ENCODE data around the genes EBP, WDR13 and SUV39H1.

DNA sequence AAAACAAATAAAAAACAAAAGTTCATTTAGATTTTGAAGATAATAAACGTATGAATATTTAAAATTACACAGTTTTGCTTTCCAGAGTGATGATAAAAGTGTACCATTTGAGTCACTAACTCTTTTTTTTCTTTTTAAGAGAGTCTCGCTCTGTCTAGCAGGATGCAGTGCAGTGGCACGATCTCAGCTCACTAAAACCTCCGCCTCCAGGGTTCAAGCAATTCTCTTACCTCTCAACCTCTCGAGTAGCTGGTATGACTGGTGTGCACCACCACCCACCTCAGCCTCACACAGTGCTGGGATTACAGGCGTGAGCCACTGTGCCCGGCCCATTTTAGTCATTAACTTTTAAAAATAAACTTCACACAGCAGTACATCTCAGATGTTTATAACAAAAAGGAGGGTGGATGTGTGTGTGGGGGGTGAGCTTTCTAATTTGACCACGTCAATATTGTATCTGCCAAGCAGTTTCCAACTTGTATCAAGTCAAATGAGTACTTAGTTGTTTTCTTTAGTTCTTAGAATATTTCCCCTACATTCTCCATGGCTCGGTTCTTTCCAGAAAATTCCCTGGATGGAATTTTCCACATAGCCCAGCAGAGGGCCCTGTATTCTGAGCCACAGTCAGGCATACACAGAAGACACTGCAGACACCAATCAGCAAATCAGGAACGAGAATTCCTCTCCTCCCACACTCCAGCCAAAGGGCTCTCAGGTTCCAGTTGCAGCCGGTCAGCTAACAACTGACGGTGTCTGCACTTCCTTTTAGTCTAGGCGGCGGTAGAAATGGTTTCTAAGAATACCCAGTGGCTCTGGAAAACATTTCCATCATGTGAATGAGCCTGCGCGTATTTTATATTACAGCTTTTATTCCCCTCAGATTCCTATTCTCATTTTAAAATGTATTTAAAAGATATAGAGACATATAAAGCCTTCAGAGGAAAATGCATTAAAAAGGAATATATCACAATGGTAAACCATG lies 20.1 kb upstream of the ARAF start:
- RRBS = no CpG with 5 or more reads among the region's 16 CpGs

- RRBS = no CpG with 5 or more reads among the region's 16 CpGs
Measured at GRCh38 chrX:47569108-47569872, 8.3 kb downstream of the ARAF start.

- RRBS = 1% methylated on average over 10 of the region's 43 CpGs
Measured at GRCh38 chrX:47623318-47624159, 3.9 kb upstream of the SYN1 start.

- RRBS = no CpG with 5 or more reads among the region's 8 CpGs
Measured at GRCh38 chrX:48052898-48053529, 18.4 kb downstream of the ZNF630 start.

- RRBS = no CpG with 5 or more reads among the region's 11 CpGs
Measured at GRCh38 chrX:48356798-48357230, 311 bp upstream of the SSX3 start.

- RRBS = no CpG with 5 or more reads among the region's 3 CpGs
Measured at GRCh38 chrX:48477078-48477497, 1.1 kb downstream of the FTSJ1 start.

DNA sequence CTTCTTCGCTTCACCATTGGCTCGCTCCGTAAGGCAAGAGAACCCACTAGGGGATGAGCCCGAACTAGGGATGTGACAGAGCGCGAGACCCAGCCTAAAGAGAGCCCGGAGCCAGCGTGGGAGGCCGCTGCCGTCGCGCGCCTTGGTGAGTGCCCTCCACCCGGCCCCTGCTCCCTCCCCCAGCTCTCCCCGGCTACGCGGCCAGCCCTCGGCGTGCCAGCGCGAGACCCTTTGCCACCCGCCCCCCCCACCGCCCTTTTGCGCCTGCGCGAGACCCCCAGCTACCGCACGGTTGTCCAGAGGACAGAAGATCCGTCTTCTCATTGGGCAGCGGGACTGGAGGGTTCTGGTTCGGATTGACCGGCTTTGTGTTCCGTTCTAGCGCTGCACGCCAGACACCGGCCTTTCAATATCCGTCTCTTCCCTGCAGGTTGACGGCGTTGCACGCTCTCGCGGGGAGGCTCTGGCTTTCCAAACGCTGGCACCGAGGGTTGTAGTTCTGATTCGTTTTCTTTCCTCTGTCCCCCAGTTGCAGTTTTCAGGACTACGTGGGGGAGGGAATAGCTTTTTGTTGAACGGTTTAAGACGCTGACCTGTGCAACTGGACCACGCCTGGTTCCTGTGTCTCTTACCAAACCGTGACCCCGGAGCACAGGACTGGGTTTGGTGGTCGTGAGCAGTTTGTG lies at the start of gene EBP:
Gene EBP (plus strand): TSS at position 46 of the 686 bp plus-strand sequence.
- RRBS = under 1% methylated on average over 8 of the region's 52 CpGs

- RRBS = 1% methylated on average over 12 of the region's 66 CpGs
Measured at GRCh38 chrX:48597278-48598425, at the start of gene WDR13. TSS of gene WDR13 (plus strand) at chrX:48597492.

- RRBS = no CpG with 5 or more reads among the region's 2 CpGs
Measured at GRCh38 chrX:48680352-48680861, 3.2 kb upstream of the WAS start.

DNA sequence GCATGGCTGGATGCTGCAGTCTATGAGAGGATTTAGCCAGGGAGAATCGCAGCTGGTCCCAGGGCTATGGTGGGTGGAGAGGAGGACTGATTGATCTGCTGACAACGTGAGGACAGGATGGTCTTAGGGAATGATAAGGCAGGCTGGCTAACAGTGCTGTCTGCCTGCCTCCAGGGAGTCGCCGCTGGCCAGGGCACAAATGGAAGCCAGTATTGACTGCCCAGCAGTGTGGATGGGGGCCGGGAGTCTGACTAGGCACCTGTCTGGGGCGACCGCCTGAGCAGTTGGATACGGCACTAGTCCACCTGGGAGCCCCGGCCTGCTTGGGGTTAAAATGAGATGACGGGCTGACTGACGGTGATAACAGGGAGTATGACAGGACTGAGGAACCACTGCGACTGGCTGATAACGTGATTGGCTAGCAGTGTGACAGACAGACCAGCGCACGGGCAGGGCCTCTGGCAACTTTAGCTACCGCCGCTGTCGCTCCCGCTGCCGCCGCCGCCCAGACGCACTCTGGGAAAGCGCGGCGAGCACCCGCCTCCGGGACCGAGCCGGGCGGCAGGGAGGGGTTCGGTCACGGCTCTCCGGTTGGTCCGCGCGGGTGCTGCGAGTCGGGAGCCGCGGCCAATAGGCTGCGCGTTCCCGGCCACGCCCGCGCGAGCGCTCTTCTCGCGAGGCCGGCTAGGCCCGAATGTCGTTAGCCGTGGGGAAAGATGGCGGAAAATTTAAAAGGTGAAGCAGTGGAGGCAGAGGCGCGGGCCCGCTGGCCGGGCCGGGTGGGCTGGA lies at the start of gene SUV39H1:
Gene SUV39H1 (plus strand): TSS at position 666 of the 789 bp plus-strand sequence.
- RRBS = 1% methylated on average over 31 of the region's 61 CpGs

DNA sequence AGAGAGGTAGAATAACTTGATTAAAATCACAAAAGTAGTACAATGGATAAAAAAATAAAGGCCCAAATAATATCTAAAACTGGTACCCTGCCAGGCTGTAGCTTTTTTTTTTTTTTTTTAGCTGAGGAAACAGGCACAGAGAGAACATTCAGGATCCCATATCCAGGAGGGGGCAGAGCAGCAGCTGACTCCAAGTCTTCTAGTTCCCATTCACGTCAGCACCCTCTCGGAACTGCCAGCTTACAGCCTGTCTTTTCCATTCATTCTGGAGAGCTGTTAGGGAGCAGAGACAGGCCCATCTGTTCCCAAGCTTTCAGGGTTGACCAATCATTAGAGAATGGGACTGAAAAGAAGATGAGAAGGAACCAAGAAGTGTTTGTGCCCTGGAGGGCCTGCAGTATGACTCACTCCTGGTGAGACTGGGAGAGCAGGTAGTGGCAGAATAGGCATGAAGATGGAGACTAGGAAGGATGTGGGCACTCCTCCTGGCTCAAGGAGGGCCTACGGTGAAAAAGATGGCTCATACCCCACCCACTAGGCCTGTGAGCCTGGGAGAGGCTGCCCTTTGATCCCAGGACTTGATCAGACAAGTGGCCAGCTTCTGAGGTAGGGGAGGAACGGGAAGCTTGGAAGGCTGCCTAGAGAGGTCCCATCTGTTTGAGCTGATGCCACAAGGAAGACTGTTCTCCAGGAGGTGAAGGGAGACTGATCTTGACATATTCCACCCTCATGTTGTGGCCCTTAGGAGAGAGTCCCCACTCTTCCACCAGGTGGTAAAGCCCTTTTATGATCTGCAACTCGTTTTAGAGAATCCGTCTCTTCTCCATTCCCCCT lies 7.6 kb downstream of the SUV39H1 start:
- RRBS = no CpG with 5 or more reads among the region's 6 CpGs

DNA sequence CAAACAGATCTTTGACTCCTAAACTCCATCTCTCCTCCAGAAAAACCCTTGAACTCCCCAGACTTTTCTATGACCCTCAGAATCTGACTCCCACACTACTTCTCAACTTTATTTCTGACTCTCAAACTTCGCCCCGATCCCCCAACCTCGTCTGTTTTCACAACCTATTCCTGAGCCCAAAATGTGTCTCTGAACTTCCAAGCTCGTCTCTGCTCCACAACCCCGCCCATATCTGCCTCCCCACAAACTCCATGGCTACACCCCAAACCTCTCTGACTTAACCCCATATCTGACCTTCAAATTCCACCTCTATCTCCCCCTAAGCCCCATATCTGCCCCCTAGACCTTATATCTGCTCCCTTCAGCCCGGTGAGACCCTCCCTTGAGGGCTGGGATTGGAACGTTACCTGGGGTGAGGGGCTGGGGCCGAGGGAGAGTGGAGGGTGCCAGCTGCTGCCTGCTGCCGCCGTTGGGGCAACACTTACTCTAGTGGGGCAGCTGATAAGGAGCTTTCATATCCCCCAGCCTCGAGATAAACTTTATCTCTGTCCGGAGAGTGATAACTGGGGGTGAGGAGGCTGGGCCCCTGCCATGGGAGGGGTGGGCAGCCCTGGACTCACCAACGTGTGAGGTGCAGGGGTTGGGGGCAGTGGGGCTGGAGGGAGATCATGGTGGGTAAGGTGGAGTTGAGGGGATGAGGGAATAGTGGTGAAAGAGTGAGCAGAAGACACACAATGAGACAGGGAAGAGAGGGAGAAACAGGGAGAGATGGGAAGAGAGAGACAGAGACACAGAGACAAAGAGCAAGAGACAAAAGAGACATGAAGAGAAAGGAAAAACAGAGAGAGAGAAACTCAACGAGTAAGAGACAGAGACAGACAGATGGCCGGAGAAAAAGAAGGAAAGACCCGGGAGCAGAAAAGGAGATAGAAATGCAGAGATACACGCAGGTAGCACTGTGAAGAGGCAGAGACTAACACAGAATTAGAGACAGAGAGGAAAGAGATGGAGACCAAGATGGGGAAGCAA lies 1.4 kb downstream of the GATA1 start:
- RRBS = no CpG with 5 or more reads among the region's 17 CpGs

DNA sequence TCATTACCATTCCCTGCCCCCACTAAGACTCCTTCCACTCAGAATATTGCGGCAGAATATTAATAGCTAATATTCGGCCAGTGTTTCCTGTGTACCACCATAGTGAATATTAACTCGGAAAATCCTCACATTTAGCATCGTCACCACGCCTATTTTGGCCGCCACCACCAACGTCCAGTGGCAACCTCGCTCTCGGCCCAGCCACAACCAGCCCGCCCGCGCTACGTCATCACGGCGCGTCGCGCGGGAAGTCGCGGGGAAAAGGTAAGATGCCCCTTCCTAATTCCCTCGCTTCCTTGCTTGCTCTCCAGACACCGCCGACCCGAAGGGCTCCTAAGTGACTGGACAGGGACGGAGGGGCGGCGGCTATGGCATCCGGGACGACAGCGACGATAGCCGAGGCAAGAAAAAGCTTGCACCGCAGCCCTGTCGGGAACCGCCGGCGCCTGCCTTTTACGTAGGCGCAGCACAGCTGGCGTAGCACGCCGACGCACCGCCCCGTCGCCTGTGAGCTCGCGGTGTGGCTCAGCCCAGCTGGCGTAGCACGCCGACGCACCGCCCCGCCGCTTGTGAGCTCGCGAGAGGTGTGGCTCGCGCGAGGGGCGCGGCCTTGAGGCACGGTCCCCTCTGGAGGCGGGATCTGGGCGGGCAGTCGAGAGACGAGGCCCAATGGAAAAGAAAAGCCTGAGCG lies 554 bp upstream of the HDAC6 start:
- RRBS = under 1% methylated on average over 9 of the region's 69 CpGs

DNA sequence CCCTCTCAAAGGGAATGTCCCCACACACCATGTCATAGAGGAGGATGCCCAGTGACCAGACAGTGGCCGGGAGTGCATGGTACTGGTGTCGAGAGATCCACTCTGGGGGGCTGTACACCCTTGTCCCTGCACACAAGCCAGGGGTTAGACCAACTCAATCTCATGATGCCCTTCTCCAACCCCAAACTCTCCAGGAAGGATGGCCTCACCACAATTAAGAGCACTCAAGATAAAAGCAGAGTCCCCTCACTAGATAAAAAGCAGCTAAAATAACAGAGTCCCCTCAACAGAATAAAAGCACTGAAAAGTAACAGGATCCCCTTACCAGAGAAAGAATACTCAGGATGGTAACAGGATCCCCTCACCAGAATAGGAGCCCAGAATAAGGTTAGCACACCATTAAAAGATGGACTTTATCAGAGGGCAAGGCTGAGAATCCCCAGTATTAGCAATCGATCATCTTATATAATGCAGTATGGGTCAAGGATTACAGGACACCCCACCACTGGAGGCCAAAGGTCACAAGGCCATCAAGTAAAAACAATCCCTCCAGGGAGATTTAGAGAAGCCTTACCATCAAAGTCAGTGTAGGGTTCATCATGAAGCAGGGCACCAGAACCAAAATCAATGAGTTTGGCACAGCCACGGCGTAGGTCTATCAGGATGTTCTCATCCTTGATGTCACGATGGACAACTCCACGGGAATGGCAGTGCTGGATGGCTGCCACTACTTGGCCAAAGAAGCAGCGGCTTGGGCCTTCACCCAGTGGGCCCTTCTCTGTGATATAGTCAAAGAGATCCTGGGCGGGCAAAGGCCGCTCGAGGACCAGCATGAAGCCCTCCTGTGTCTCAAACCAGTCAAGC lies 3.2 kb upstream of the SLC35A2 start:
- RRBS = no CpG with 5 or more reads among the region's 11 CpGs

DNA sequence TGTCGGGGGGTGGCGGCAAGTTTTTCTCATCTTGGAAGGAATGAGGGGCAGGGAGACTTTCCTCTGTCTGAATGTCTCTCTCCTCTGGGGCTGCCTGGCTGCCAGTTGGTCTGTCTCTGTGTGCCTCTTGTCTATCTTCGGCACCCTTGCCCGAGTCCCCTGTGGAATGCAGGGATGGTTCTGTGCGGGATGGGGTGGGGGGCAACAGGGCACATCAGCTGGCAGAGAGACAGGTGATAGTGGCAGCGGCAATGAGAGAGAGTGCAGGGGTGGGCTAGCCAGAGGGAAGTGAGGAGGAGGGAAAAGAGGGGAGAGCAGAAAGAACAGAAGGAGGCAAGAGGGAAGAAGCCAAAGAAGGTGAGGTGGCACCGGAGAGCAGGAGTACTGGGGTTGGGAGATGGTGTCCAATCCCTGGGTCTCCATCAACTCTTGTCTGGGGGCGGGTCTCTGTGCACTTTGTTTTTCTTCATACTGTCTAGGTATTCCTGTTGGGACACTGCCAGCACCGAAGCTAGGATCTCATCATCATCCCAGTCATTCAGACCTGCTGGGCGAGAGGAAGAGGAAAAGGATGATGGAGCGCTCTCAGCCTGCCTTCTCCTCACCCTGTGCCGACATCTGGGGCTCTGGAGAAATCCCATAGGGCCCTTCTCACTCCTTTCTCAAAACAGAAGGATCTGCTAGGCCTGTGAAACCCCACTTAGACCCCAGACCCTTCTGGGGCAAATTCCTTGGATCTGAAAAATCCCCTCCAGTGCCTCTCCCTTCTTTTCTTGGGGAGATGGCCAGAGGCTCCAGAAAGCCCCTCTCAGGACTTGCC lies 4.1 kb upstream of the PIM2 start:
- RRBS = no CpG with 5 or more reads among the region's 12 CpGs

GRCh38 chrX:48936780-48937538 lies 18.1 kb upstream of the PIM2 start:
- RRBS = no CpG with 5 or more reads among the region's 7 CpGs

- RRBS = no CpG with 5 or more reads among the region's 4 CpGs
Measured at GRCh38 chrX:48953574-48954115, 3.8 kb downstream of the OTUD5 start.

DNA sequence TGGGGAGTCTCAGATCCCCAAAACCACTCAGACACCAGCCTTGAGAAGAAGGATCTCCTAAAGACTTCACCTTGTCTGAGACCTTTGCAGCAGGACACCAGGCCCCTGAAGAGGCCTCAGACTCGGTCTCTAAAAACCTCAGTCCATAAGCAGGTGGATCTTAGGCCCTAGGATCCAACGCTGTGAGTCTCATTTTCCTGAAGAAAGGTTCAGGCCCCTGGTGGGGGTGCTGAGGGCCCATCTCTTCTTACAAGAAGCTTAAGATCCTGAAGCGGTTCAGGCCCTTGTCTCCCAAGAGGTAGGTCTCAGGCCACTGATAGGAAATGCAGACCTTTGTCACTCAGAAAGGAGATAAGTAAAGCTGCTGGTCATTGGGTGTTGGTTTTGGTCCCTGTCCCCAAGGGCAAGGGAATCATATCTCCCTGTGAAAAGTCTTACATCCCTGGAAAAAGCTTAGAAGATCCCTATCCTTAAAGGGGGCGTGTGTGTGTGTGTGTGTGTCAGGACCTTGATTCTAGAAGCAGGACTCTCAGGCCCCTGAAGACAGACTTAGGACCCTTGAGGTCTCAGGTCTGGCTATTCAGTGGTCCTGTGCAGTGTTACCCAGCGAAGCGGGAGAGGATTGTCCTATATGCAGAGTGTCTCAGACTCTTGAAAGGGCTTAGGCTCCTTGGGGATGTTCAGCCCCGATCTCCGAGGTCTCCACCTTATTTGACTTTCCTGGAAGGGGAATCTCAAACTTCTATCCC lies 1.4 kb downstream of the OTUD5 start:
- RRBS = no CpG with 5 or more reads among the region's 8 CpGs

DNA sequence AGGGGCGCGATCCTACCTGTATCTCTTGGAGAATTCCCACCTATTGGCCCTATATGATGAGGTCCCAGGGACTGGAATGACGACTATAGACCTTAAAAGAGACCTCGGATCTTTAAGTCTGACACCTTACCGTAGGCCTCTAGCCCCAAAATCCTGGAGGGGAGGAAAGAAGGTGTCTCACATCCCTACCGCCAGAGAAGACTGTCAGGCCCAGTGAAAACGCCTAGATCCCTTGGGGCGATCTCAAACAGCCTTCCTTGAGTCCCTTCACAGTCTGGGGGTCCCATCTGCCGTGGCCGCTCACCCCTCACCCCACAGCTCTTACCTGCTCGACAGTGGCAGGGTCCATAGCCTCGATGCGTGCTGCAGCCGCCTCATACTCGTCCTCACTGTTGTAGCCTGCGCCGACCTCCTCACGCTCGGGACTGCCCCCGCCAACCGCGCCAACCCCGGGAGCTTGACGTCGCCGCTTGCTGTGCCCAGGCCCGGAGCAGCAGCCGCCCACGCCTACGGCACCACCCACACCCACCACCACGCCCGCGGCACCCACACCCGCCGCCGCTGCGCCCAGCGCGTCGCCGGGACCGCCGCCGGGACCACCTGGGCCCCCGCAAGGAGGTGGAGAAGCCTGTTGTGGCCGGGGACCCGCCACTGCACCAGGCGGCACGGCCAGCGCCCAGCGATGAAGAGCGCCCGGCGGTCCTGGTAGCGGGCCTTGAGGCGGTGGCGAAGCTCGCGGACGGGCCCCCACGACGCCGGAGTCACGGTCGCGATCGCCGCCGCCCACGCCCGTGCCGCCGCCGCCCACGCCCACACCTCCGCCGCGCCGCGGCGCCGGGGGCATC lies 533 bp downstream of the OTUD5 start:
- RRBS = under 1% methylated on average over 49 of the region's 82 CpGs

Data from BE2C (cell line).